ENCODE measurements around a stretch of chr10.

GRCh38 chr10:28896113-28896375, 218.7 kb downstream of the BAMBI start:
- PRO-cap, 2 experiments, result no peak in any of the 2 experiments

- PRO-cap, 2 experiments, result no peak in any of the 2 experiments
Observed at GRCh38 chr10:28905795-28906427, 228.6 kb downstream of the BAMBI start.

GRCh38 chr10:28984242-28984846, 304.5 kb upstream of the LYZL1 start:
- PRO-cap, 2 experiments, result no peak in any of the 2 experiments

GRCh38 chr10:29105518-29106031, 183.3 kb upstream of the LYZL1 start:
- PRO-cap, 2 experiments, result no peak in any of the 2 experiments

- PRO-cap, 2 experiments, result no peak in any of the 2 experiments
Observed at GRCh38 chr10:29113080-29113760, 175.7 kb upstream of the LYZL1 start.

DNA sequence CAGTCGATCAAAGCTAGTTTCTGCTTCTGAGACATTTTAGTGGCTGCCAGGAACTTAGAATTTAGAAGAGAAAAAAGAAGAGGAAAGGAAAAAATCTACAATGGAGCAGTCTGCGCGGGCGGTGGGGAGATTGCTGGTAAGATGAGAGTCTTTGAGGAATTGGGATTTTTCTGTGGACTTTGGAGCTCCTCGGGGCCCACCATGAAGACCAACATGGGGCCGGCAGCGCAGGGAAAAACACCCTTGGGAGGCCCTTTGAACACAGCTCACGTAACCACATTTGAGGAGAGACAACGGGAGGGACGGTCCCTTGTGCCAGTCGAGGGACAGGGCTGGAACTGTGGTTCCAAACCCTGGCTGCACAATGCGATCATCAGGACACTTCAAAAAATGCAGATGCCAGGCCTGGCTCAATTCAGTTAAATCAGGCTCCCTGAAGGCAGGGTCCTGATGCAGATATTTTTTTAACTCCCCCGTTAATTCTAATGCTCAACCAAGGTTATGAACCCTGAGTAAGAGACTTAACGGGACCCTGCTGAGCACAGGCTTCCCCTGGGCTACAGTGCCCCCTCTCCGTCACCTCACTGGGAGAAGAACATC, 30.3 kb downstream of the LYZL1 start:
- PRO-cap, 2 experiments, result no peak in any of the 2 experiments

- PRO-cap, 2 experiments, result no peak in any of the 2 experiments
Observed at GRCh38 chr10:29465305-29465797, 169.4 kb downstream of the SVIL start.

DNA sequence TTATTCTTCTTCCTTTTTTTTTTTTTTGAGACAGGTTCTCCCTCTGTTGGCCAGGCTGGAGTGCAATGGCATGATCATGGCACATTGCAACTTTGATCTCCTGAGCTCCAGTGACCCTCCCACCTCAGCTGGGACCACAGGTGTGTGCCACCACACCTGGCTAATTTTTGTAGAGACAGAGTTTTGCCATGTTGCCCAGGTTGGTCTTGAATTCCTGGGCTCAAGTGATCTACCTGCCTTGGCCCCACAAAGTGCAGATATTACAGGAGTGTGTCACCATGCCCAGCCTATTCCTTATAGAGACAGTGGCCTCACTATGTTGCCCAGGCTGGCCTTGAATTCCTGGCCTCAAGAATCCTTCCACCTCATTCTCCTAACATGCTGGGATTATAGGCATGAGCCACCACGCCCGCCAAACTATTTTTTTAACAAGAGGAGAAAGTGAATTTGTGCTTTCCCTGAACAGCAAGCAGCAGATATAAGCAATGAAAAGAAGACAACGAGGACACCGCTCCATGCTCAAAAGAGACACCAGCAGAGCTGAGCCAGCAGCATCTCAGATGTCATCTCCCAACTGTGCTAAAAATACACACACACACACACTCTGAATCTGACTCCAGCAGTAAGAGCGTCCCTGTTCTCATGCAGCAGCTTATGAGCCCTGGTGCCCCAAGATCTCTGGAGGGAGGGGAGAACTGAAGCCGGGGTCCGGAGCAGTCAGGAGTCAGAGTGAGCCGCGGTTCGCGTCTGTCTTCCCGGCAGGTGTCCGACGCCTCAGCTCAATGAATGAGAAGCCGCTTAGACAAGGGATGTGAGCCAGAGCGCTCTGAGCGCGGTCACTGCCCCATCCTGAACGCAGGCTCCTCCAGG, 49.5 kb downstream of the SVIL start:
- PRO-cap, 2 experiments, result no peak in any of the 2 experiments

GRCh38 chr10:29586919-29587669, 47.7 kb downstream of the SVIL start:
- PRO-cap, 2 experiments, result no peak in any of the 2 experiments

DNA sequence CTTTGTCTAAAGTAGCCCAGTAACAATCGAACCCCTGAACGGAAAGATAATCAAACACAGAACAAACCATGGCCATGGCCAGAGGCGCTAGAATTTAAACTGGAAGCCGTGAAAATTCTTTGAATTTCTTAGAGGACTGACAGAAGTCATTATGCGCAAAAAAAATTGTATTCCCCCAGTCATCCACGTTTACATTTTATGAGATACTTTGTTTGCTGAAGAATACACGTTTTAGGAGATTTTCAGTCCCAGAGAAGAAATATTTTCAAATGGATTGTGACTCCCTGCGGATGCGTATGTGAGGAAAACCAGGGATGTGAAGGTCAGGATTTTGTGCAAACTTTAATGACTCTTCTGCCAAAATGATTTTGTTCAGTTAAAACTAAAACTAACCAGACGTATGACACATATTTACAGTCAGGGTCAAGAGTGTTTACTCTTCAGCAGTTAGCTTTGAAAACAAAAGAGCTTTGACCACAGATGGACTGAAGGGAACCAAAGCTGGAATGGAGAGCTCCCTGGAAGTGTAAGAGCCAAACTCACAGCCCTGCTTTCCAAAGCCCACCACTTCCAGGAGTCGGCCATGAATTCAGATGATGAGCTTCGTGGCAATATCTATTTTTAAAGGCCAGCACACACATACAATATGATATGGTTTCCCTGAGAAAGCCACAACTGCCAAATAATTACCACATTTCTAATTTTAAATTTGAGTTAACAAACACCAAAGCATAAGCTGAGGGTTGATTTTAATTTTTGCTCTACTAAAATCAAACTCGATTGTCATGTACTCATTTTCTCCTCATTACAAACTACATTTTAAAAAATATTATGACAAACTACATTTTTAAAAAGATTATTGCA, 15.5 kb downstream of the SVIL start:
- PRO-cap, 2 experiments, result no peak in any of the 2 experiments

- PRO-cap, 2 experiments, result peak in 2 of 2 experiments; most common plus-strand start chr10:29659349 (in 2)
Observed at GRCh38 chr10:29658649-29659827, 24.3 kb upstream of the SVIL start.

- PRO-cap, 2 experiments, result no peak in any of the 2 experiments
Observed at GRCh38 chr10:29838305-29838941, 203.7 kb upstream of the SVIL start.

DNA sequence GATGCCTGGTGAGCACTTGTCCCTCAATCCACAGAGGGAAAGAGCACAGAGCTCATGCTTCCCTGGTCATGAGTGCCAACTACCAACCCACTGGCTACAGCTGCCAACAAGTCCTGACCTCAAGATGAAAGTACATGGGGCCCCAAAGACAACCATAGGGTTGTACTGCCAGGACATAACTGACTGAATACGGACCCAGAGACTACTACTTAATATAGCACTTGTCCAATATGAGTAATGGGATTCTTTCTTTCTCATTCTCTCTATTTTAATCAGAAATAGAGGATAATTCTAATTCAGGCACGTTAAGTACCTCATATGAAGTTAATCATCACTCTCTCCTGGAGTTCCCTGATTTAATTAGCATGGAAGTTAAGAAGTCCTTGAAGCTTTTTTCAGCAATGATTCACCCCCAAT, 83.2 kb downstream of the JCAD start:
- PRO-cap, 2 experiments, result no peak in any of the 2 experiments

DNA sequence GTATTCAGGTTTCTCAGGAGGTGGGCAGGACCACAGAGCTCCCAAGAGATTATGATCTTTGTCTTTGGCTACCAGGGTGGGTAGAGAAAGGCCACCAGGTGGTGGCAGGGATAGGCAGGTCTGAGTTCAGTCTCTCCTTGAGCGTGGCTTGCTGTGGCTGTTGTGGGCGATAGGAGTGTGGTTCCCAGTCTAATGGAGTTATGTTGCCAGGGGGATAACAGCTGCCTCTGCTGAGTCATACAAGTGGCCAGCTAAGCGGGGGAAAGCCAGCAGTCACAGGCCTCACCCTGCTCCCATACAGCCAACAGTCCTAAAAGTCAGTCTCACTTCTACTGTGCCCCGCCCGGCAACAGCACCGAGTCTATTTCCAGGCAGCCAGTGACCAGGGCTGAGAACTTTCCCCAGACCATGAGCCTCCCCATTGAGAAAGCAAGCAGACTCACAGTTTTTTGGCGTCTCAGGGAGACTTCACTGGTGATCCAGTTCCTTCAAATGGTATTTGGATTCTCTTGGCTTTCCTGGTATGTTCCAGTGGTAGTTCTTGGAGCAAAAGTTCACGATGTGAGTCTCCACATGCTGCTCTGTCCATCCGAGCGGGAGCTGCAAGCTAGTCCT, 92.7 kb upstream of the JCAD start:
- PRO-cap, 2 experiments, result no peak in any of the 2 experiments

DNA sequence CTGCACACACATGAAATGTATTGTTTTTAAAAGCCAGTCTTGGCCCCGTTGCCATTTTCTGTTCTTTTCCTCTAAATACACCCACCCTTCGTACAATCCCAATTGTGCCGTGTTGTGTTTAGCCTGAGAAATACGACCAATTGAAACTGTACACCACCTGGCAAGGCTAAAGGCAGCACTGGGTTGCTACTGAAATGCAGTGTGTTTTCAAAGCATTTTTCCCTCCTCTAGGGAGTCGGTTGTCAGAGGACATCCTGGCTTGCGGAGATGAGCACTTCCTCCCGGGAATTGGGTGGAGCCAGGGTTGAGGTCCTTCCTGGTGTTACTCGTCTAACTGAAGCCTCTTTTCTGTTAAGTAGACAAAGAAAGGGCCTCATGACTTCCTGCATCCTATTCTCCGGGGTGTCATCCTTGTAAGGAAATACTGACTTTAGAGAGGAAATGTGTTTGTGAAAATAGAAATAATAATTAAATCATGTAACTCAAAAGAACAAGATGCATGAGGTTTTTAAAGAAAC, 133.5 kb downstream of the MTPAP start:
- PRO-cap, 2 experiments, result no peak in any of the 2 experiments

DNA sequence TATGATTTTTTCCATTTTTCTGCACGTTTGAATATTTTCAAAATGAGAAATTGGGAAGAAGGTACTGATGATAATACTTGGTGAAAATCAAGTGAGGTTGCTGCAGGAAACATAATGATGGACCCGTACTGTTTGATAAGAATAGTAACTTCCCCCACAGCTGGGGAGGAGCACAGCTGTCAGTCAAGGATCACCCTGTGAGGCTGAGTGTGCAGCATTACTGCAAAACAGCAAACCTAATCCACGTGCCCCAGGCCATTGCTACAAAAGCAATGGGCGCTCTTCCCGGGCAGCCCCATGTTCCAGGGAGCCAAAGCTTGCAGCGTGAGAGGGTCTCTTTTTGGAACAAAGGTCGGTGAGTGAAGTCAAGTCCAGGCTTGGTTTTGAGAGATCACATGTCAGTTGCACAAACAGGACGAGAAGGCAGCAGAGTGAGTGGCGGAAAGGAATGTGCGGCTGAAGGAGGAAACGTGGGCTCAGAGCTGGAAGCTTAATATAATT, 129.2 kb downstream of the MTPAP start:
- PRO-cap, 2 experiments, result no peak in any of the 2 experiments

DNA sequence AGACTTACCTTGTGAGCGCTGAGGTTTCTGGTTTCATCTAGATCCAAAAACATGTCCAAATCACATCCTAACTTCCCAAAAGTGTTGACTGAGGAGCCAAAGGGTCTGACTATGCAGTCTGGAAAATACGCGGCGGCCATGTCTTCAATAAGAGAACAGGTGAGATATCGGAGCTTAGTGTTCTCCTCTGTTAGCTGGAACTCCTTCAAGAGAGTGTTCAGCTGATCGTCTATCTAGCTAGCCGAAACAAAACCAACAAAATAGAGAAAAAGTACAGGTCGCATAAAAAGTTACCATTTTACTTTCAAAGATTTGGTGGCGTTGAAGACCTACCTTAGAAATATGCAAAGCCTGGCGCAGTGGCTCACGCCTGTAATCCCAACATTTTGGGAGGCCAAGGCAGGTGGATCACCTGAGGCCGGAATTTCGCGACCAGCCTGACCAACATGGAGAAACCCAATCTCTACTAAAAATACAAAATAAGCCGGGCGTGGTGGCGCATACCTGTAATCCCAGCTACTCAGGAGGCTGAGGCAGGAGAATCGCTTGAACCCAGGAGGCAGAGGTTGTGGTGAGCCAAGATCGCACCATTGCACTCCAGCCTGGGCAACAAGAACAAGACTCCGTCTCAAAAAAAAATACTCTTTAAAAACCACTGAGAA, 12.2 kb downstream of the MTPAP start:
- PRO-cap, 2 experiments, result no peak in any of the 2 experiments

- PRO-cap, 2 experiments, result peak in 1 of 2 experiments; most common minus-strand start chr10:30344182 (in 1)
Observed at GRCh38 chr10:30344030-30344724, 4.9 kb downstream of the MTPAP start.

- PRO-cap, 2 experiments, result peak in 2 of 2 experiments; most common plus-strand start chr10:30440369 (in 2)
Observed at GRCh38 chr10:30439826-30440757, 6.1 kb downstream of the MAP3K8 start.

DNA sequence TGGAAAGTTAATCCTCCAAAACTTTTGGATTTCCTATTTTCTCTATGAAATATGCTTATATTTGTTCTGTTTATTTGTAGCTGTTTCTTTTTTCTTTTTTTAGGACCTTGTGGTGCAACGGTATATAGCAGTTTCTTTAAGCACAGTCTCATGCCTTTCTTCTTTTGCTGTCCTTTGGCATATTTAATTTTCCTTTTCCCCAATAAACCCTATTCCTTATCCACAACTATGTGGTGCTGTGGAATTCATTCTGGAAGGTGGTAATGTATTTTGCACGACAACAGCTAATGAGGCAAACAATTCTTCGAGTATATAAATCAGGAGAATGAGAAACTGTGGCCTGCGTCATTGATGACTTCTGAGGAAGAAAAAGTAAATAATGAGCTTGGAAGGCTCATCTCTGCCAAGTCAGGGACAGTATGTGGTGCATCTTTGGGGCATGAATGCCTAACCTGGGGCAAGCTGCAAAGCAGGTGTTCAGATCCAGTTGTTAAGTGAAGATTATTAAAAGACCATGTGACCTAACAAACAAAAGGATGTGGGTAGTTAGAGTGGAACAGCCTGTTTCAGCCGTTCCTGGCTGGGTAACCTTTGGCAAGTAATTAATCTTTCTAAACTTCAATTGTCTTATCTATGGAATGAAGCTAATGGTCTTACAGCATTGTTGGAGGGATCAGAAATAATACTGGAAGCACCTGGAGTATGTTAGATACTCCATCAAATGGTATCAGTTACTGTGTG, 93.1 kb downstream of the LYZL2 start:
- PRO-cap, 2 experiments, result no peak in any of the 2 experiments

Data from monocyte (primary cell).